GM23338 (cell line): Measurements from ENCODE around the gene SC5D.

DNA sequence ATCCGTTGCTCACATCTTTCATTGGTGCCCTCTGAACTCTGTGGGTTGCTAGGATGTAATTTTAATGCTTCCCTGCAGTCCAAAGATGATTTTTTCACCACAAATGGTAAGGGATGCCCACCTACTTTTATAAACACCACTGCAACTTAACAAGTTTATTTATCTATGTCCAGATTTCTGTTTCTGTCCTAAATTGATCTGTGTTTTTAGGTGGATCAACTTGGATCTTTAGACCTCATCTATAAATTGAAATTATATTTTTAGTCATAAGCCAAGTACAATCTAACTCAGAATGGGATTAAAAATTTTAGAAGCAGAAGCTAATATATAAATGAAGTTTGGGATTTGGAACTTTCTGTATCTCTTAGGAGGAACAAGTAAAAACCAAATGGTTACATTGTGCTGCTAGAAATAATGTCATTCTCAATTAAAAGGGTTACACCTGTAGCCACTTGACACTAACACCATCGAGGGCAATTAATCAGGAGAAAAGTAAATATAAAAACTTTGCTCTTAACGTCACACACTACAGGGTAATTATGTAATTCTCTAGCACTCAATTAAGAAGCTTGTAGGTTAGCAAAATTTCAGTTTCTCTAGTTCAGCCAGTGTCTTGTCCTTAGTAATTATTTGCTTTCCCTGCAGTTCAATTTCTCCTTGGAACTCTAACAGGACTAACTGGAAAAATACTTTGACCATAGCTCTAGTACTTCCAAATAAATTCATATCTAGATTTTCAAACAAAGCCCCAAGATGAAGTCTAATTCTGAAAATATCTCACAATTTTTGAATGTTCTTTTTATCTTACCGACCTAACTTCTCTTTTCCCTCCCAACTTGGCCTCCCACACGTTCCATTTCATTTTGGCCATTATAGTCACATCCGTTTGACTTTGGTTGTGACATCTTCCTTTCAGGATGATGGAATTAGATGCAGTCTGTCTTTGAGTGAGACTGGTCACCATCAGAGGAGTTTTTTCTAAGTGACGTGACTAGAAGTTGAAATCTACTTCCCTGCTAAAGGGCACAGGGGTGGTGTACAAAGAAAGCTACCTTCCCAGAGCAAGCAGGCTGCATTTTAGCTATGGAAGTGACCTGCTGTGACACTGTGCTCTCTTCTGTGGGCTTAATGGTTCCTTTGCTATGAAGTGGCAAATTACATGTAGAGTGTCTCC is 24.5 kb upstream of the GRIK4 start:
- PRO-cap: no peak
- RAMPAGE, long total RNA: no peak

- PRO-cap: bidirectional peak, plus-strand start at chr11:120566451, minus-strand start at chr11:120566341
- RAMPAGE, long total RNA: no peak
Measured at GRCh38 chr11:120565893-120566587, 54.5 kb downstream of the GRIK4 start.

- PRO-cap: no peak
- RAMPAGE, long total RNA: no peak
Measured at GRCh38 chr11:120715336-120715674, 203.8 kb downstream of the GRIK4 start.

- PRO-cap: unidirectional peak, minus-strand start at chr11:120929677
- RAMPAGE, long total RNA: no peak
Measured at GRCh38 chr11:120929464-120929890, 94.4 kb upstream of the TBCEL start.

DNA sequence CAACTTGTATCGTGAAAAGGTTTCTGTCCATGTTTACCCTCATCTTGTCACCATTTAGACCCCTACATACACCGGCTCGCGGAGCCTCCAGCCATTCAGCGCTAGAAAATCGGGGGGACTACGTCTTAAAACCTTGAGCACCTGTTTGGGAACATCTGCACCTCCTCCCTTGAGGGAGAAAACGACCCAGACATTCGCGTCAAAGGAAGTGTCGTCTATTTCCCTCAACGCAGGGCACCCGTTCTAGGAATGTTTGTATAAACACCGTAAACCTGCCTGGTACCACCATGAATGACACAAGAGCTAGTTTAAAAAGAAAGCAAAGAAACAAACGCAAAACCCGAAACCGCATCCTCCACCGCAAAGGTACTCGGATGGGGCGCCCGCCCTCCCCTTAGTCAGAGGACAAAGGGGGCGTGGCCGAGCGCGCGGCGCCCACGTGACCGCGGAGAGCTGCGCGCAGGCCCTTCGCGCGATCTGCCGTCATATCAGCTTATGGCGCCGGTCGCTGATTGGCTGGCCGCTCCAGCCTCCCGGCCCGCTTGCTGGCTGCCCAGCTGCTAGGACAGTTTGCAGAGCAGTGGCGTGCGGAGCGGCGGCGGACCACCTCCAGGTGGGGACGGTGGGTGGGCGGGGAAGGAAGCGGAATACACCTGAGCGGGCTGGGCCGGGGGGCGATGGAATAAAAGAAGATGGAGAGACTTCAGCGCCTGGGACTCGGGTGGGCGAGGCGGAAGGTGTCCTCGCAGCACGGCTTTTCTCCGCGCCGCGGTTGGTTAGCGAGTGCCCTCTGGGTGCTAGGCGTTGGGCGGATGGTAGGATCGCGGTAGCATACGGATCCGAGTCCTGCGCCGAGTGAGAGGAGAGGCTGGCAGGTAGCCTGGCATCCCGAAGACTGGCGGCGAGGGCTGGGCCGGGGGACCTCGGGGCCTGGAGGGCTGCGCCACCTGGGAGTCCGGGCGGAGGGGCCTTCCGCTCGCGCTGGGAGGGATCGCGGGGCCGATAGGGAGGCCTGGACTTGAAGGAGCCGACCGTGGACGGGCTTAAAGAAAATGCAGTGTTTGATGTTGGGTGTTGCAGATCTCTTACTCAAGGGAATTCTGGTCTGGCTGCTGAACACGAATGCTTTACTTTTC is at the start of gene SC5D:
Gene SC5D (plus strand): TSS at position 568 of the 1,136 bp plus-strand sequence.
- PRO-cap: bidirectional peak, plus-strand start at position 94 of the sequence, minus-strand start outside the sequence; bidirectional peak, plus-strand start at position 568 of the sequence, minus-strand start at position 368 of the sequence; bidirectional peak, plus-strand start at position 713 of the sequence, minus-strand start at position 859 of the sequence; bidirectional peak, plus-strand start at position 996 of the sequence, minus-strand start at position 897 of the sequence
- RAMPAGE, long total RNA: no peak

GRCh38 chr11:121358968-121359171 is 66.3 kb downstream of the SC5D start:
- PRO-cap: no peak
- RAMPAGE, long total RNA: no peak

GRCh38 chr11:121446781-121447123 is 5.4 kb upstream of the SORL1 start:
- PRO-cap: no peak
- RAMPAGE, long total RNA: no peak

DNA sequence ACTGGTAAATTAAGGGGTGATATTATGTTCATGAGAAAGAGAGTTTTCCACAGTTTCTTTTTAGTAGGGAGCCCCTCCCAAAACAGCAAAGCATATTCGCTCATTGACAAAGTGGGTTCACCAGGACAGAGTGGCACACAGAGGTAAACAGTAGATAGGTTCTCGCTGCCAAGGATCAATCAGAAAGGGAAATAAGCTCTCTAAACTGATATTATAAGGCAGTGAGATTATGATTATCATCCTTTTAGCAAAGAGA is 11.1 kb downstream of the SORL1 start:
- PRO-cap: no peak
- RAMPAGE, long total RNA: no peak

- PRO-cap: no peak
- RAMPAGE, long total RNA: no peak
Measured at GRCh38 chr11:121482284-121482897, 30.3 kb downstream of the SORL1 start.

- PRO-cap: no peak
- RAMPAGE, long total RNA: no peak
Measured at GRCh38 chr11:121827145-121827345, 289.0 kb downstream of the BLID start.

DNA sequence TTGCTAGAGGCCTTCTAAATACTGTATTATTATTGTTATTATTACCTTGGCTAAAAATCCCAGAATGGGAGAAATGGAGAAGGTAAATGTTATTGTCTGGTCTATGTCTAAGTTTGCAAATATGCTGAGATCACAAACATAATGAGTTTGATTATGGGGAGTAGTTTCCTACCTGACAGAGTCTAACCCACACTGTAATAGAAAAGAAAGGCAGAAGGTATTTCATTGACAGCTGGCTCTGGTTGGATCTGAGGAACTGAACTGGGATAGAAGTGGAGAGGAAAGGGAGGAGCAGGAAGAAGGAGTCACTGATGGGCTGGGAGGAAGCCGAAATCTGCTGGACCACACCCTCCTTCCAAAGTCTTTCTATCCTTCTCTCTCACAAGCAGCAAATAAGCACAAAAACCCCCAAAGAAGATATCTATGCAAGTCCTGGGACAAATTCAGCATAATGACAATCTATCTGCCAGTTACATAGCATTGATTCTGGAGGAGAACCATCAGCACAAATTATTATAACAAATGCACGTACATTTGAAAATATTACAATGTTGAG is 11.7 kb downstream of the BLID start:
- PRO-cap: no peak
- RAMPAGE, long total RNA: no peak

- PRO-cap: no peak
- RAMPAGE, long total RNA: no peak
Measured at GRCh38 chr11:122173536-122174081, 57.6 kb upstream of the BLID start.

DNA sequence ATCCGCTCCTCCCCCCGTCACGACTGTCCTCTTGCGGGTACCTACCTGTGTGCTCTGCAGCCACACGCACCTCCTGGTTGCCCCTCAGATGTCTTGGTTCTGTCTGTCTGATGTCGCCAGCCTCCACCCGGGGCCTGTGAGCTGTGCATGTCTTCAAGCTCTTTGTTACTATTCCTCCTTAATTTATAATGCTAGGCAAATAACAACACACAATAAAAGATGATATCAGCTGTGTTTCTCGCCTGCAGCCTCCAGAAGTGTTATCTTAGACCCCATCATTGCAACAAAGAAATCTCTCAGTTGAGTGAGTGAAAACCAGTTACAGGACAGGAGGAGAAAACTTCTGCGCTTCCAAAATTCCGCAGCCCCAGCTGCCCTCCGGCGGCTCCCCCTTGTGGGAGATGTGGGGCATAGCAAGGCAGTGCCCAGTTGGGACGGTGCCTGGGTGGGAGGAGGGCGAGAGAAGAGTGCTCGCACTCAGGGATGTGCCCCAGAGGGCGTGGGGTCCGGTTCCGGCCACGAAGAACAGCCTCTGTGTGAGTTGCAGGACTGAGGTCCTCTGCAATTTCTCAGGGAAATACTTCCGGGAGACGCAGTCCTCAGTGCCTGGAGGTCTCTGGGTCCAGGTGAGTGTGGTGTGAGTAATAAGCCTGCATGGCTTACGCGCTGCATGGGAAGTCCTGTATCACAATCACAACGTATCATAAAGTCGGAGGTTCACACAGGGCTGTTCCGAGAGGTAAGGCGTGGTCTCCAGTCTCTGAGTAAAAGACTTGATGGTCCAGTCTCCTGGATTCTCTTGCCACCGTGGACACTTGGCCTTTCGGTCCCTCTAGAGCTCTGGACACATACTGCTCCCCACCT is 86.9 kb upstream of the BLID start:
- PRO-cap: no peak
- RAMPAGE, long total RNA: no peak

- PRO-cap: no peak
- RAMPAGE, long total RNA: no peak
Measured at GRCh38 chr11:122322108-122322483, 206.1 kb upstream of the BLID start.

DNA sequence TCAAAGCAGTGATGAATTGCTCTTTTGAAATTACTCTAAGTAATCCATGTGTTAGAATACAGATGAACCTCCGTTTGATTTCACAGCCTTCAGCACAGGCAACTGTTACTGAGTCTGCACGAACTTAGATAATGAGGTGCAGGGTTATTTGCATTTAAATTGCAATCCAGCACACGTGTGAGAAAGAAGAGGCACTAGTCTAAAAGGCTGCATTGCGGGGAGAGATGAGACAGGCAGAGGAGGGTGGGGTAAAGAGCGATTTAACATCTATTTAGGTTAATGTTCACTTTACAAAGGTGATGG is 24.9 kb upstream of the CRTAM start:
- PRO-cap: bidirectional peak, plus-strand start at position 92 of the sequence, minus-strand start at position 133 of the sequence
- RAMPAGE, long total RNA: no peak

DNA sequence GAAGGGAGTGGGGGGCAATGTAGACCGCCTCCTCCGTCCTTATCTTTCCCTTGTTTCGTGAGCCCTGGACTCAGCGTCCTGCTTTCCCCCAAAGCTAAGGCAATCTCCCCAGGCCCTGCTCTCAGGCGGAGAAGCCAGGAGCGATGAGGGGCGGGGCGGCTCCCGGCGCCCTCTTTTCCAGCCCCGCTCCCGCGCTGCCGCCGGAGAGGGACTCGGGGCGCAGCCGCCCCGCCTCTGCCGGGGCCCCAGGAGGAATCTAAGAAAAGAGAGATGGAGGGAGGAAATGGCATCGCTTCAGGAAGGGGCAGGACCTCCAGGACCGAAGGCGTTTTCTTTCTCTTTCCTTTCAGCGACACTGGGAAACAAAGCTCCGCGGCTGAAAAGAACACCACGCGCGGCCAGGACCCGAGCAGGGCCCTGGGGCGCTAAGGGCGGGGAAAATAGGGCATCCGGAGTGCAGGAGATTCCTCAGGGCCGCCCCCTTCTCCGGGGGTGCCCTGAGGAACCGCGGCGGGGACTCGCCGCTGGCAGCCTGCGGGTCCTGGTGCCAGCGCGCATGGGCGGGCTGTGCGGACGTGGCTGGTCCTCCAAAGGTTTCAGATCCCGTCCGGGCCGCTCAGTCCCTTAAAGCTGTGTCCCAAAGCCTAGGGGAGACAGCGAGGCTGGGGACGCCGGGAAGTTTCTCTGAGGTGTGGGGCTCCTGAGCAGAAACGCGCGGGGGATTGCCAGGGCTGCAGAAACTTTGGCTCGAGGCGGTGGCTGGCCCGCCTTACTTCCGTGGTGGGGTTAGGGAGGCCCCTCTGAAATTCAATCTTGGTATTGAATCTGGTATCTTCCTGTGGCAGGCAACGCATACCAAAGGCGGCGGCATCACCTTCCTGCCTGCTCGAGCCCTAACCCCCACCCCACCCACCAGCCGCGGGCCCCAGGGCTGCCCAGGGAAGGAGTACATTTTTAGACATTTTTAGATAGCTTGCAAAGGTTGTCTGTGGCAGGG is 2.8 kb upstream of the BSX start:
- PRO-cap: no peak
- RAMPAGE, long total RNA: no peak

DNA sequence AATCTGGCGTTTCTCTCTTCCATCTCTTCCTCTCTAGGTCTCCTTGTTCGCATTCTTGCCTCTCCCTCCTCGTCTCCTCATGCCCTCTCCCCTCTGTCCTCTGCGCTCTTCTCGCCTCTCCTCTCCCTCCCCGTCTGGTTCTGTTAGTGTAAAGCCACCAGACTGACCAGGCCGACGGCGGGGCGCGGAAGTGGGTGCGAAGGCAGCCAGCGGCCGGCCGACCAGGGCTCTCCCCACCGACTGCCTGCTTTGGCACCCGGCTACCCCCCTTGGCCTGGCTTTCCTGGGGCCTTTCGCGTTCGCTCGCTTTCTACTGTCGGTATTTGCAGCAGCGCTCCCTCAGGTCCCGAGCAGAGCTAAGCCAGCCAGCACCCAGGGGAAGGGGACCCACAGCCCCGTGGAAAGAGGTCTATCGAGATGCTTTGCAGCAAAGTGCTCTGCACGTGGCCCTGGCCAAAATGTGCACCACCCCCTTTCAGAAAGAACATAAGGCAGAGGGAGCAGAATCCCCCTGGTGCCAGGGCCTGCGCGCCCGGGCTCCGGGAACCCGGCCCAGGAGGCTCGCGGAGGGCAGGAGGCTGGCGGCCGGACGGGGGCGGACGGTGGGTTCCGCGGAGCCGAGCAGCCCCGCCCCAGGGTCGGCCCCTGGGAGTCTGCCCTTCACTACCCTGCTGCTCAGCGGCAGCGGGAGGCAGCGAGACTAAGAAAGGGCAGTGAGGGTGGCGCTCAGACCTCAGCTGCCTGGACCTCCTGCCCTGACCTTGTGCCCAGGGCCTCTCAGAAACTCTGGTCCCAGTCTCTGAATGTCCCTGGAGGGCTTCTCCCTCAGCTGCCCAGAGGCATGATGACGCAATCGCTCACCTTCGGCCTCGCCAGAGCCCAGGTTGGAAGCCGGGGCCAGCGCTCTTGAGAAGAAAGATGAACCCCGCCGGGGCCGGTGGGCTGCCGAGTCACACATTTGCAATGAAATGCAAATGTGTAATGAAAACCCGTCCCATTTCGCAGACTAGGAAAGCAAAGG is 900 bp upstream of the CLMP start:
- PRO-cap: bidirectional peak, plus-strand start at position 160 of the sequence, minus-strand start at position 136 of the sequence; bidirectional peak, plus-strand start at position 390 of the sequence, minus-strand start at position 315 of the sequence; bidirectional peak, plus-strand start at position 910 of the sequence, minus-strand start at position 788 of the sequence
- RAMPAGE, long total RNA: no peak

GRCh38 chr11:123628955-123629823 is 25.2 kb downstream of the SCN3B start:
- PRO-cap: no peak
- RAMPAGE, long total RNA: no peak

DNA sequence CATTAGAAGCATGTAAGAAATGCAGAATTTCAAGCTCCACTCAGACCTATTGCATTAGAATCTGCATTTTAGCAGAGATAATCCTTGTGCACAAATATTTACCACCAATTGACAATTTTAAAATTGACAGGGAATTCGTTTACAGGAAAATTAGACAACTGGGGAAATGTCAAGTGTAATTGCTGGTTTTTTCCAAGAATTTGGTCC is 220 bp upstream of the OR8G1 start:
- PRO-cap: no peak
- RAMPAGE, long total RNA: no peak

- PRO-cap: no peak
- RAMPAGE, long total RNA: no peak
Measured at GRCh38 chr11:124638180-124639173, 15.8 kb downstream of the TBRG1 start.